Temporal lobe (tissue), 2 donors: Measurements from ENCODE around the genes EQTN, LINGO2 and TMEM215.

- RAMPAGE, long total RNA = no peak
These were observed 316.0 kb upstream of the IZUMO3 start for GRCh38 chr9:24861604-24862154.

GRCh38 chr9:27003816-27004083 lies 1.7 kb downstream of the LRRC19 start:
- RAMPAGE, long total RNA = no peak

GRCh38 chr9:27121865-27122604 lies 13.0 kb downstream of the TEK start:
- RAMPAGE, long total RNA = no peak

DNA sequence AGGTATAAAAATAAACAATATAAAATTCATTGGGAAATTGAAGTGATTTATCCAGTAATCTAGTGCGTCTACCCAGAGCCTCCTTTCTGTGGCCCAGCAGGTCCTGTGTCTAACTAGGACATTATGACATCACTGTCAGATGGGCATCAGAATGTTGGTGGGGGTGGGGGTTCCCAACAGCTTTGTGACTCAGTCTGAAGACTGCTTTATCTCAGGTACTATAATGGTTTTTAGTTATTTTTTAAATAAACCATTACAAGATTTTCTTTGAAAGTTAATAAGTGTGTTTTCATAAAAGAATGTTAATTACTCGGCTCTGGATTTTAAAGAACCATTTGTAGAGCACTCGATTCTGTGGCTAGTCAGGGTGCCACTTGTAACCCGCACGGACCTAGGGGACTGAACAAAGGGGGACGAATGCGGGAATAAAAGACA lies at the start of gene EQTN:
Gene EQTN (minus strand): TSS at position 125 of the 435 bp plus-strand sequence.
- RAMPAGE, long total RNA = no peak

GRCh38 chr9:27303039-27303599 lies 6.2 kb upstream of the EQTN start:
- RAMPAGE, long total RNA = no peak

GRCh38 chr9:27340807-27341454 lies 44.0 kb upstream of the EQTN start:
- RAMPAGE, long total RNA = no peak

DNA sequence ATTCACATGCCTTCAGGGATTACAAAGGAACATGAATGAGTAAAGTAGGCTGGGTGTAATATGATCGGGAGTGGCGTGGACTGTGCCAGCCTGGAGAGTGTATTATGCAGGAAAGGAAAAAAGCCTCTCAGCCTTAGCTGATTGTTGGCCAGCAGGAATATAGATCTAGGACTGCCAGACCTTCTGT lies 74.6 kb upstream of the EQTN start:
- RAMPAGE, long total RNA = no peak

GRCh38 chr9:27434706-27434995 lies 89.4 kb upstream of the IFNK start:
- RAMPAGE, long total RNA = no peak

DNA sequence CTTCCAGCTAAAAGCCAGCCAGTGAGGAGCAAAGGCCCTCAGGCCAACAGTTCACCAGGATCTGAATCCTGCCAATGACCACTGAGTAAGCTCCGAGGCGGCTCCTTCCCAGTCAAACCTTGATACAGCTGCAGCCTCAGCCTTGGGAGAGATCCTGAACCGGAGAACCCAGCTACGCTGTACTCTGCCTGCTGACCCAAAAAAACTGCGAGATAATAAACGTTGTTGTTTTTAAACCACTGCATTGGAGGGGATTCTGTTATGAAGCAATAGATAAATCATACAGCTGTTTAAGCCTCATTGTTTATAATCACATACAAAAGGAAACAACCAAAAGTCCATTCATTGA lies 49.0 kb upstream of the IFNK start:
- RAMPAGE, long total RNA = no peak

DNA sequence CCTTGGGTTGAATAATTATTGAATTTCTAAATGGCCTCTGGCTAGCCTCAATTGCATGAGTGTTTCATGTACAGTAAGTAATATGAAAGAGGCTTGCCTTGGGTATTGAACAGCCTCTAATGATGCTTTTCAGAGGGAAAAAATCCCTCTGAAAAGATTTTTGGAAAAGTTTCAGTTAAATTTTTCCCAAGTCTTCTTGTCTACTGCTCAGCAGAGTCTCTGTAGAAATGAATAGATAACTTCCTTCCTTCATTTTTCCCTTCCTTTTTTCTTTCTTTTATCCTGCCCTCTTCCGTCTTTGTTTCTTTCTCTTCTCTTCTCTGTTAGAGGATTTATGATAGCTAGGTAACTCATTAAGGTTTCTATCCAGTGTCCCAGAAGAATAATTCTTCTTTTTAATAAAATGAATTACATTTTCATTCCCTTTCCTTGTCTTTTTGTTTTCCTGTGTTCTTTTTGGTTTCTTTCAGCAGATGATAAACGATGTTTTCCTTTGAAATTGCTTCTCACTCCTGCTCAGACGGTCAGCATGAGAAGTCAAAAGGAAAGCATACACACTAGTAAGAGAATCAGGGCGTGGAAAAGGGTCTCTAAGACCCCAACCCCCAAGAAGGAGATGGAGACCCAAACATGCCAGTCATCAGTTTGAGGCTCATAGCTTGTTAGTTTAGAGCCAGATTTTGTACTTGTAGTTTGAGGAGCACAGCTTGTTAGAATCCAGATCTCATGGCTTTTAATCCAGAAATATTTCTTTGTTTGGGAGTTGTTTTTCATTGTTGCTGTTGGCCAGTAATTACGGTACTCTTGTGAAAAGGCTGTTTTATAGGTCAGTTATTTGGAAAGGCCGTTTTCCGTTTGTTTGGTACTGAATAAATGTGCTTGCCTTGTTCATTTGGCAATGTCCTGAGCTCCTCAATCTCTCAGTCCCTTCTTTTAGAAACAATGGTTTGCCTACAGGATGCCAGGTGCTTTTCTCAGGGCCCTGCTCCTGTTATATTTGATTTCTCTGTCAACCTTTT lies 4.2 kb upstream of the MOB3B start:
- RAMPAGE, long total RNA = no peak

- RAMPAGE, long total RNA = no peak
These were observed 18.3 kb upstream of the MOB3B start for GRCh38 chr9:27547896-27548249.

- RAMPAGE, long total RNA = no peak
These were observed 8.6 kb downstream of the C9orf72 start for GRCh38 chr9:27564718-27565061.

DNA sequence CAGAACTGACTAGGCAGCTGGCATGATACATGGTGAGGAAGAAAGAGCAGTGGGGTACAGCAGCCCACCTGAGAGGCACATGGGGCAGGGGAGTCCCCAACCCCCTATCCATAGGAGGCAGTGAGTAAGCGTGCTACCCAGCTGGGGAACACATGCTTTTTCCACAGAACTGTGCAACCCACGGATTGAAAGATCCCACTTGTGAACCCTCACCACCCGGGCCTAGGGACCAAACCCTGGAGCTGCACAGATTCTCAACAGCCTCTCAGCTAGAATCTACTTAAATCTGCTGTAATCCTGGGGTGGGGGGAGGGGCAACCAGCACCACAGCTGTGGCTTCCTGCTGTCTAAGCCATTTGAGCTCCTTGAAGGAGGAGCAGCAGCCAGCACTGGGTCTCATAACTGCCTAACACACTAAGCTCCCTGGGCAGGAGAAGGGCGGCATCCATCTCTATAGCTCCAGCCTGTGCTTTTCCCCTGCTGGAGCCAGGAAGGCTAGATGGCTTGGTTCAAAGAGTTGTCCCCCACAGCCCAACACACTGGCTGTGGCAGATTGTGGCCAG lies 71.8 kb upstream of the C9orf72 start:
- RAMPAGE, long total RNA = no peak

- RAMPAGE, long total RNA = no peak
These were observed 274.5 kb upstream of the C9orf72 start for GRCh38 chr9:27847678-27848340.

DNA sequence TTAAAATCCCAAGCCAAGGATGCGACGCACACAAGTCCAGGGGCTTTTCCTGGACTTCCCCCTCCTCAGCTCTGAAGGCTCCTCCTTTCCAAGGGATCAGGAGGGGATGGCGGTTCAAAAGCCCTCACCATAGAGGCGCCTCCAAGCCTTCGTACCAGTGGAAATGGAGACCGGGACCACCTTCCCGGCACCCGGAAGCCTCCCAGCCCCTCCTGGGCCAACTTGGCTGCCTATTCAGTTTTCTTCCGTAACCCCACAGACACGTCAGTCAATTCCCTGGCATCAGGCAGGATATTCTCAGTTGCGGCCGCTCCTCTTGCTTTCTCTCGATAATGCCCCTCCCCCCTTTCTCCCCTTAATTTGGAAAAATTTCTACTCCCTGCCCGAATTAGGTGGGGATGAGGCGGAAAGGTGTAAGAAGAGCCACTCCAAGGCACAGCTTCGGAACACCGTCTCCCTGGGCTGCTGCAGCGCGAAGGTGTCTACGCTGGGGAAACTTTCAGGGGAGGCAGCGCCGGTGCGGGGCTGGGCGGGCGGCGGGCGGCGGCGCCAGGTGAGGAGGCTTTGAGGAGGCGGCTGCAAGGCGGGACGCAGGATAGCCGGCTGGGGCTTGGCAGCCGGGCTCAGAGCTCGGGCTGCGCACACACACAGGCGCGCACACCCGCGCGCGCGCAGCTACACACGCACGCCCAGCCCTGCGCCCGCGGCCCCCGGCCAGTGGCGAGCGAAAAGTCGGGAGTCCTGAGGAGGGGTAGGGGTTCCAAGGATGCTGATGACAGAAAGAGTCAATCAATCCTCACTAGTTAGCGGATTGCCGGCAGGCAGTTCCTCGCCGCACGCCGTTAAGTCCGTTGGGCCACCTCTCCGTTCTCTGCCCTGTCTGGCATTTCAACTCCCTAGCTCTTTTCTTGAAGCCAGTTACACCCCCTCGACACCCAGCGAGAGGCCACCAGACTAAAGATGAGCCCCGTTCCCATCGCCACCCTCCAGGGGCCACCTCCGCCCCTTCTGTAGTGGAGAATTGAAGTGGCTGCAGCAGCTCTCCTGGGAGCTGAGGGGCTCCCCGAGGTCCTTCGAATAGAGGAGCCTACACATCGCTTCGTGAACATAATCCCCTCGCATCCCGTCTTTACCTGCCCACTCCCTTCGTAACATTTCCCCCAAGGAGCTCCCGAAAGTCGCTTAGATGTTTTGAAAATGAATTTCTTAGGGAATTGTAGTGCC lies at the start of gene LINGO2:
Gene LINGO2 (minus strand): TSS at position 649 of the 1,224 bp plus-strand sequence.
- RAMPAGE, long total RNA = no peak

- RAMPAGE, long total RNA = no peak
These were observed 1361.5 kb upstream of the LINGO2 start for GRCh38 chr9:30574883-30575327.

GRCh38 chr9:32404341-32404724 lies 19.9 kb downstream of the ACO1 start:
- RAMPAGE, long total RNA = no peak

GRCh38 chr9:32550462-32551228 lies 1.5 kb upstream of the SMIM27 start:
- RAMPAGE, long total RNA = no peak

DNA sequence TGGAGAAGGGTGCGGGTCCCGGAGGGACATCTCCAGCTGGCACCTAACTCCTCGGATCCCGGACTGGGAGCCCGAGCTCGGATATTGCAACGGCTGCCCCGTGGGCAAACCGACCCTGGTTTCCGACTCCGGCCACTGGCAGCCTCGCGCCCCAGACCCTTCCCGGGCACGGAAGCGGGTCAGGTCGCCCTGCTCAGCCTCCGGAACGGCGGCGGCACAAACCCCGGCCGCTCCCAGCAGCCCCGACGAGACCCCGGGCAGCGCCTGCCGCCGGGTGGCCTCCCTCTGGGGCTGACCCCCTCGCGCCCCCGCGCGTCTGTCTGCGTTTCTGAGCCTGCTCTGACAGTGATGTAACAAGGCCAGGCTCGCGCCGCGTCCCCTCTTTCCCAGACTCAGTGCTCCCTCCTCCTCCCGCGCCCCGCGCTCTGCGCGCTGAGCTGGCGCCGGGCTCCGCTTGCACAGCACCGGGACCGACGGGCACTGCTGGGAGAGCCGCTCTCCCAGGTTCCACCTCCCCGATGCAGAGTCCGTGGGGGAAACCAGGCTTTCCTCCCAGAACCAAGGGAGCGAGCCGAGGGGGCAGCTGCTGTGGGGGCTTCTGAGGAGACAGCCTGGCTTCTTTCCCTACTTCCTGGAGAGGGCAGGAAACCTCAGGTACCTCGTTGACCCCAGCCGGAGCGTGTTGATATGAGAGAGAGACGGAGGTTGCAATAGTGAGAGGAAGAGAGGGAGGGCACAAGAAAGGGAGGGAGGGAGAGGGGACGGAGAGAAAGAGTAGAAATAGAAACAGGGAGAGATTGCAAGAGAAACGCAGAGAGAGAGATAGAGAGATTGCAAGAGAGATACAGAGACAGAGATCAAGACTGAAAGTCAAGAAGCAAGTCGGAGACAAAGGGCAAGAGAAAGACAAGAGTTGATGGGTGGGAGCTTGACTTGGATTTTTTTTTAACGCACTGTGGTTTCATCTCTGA lies at the start of gene TMEM215:
Gene TMEM215 (plus strand): TSS at position 389 of the 971 bp plus-strand sequence.
- RAMPAGE, long total RNA = no peak

DNA sequence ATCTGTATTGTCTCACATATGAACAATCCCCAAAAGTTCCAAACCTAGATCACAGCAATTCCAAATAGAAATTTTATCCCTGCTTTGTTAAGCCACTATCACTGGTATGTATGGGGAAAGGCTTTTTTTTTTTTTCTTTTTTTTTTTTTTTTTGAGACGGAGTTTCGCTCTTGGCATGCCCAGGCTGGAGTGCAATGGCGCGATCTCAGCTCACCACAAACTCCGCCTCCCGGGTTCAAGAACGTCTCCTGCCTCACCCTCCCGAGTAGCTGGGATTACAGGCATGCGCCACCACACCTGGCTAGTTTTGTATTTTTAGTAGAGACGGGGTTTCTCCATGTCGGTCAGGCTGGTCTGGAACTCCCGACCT lies 733 bp downstream of the APTX start:
- RAMPAGE, long total RNA = no peak